GM06990 (cell line): ENCODE measurements around a stretch of chr21.

- RRBS = 89% methylated on average over 7 of the region's 31 CpGs
These were observed 64.6 kb downstream of the SLX9 start for GRCh38 chr21:45004398-45004951.

DNA sequence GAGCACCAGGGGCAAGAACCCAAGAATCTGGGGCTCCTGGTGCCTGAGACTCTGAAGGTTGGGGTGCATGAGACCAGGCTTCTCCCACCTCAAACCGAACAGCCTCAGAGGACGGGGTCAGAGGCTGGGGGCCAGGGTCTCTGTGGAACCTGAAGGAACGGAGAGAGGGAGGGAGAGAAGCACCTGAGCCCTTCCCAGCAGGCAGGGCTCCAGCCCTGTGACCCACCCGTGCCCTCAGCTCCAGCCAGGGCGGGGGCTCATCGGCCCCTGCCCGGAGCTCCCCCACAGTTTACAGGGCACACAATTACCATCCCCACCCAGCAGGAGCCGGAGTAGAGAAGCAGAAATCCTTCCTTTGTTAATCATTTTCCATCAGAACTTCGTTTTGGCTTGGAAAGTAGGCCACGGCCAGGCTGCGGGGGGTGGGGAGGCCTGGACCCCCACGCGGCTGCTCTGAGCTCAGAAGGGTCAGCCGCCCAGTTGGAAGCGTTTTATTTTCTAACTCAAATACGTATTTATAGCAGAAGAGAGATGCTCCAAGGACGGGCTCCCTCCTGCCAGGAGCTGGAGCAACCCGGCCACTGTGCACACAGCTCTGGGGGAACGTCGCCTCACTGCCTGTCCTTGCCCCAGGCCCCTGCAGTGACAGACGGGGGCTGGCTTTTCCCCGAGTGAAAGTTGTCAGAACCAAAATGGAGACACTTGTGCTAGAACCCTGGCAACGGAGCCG lies 42.8 kb upstream of the ADARB1 start:
- RRBS = 31% methylated on average over 2 of the region's 24 CpGs

GRCh38 chr21:45034145-45034669 lies 40.2 kb upstream of the ADARB1 start:
- RRBS = no CpG with 5 or more reads among the region's 12 CpGs

DNA sequence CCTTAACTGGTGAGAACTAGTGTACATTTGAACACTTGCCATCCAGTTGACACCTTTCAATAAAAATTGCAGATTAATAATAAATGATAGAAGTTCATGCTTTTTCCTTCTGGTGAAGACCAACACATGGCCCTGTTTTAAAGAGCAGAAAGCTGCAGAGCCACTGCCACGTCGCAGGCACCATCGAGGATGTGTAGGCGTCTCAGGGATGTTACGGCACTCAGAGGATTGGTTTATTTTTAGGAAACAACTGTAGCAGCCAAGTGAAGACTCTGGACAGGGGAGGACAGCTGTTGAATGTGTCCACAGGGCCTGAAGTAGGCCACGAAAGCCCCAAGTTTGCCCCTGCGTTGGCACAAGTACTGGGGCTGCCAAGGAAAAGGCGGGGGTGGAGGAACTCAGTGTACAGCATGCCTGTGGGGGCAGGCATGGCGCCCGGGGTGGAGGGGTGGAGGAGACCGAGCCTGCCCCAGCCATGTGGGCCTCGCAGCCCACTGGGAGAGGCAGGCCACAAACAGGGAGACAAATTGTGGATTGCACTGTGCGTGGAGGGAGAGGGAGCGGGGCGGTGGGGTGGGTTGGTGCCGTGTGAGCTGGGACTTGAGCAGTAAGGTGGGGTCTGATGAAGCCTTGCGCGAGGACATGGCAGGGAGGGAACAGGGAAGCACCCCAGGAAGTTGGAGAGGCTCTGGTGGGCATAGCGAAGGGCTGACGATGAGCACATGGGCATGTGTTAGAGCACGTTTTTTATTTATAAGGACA lies 89.8 kb downstream of the ADARB1 start:
- RRBS = no CpG with 5 or more reads among the region's 21 CpGs

DNA sequence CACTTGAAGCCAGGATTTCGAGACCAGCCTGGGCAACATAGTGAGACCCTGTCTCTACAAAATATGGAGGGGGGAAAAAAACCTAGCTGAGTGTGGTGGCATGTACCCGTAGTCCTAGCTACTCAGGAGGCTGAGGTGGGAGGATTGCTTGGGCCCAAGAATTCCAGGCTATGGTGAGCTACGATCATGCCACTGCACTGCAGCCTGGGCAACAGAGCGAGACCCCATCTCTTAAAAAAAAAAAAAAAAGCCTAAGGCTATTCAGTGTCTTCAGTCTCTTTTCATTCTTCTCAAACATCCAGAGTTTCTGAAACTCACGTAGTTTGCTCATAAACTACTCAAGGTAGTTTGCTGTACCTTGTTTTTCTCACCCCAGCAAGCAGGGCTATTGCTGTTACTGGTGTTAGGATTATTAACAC lies 37.9 kb downstream of the POFUT2 start:
- RRBS = no CpG with 5 or more reads among the region's 5 CpGs

DNA sequence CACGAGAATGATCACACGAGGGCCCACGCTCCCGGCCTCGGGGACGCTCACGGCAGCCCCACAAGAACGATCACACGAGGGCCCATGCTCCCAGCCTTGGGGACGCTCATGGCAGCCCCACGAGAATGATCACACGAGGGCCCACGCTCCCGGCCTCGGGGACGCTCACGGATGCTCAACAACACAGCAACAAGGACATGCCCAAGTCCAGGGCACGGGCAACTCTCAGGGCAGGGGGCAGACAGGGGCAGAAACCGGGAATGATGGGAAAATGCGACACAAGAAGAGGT lies 20.7 kb downstream of the POFUT2 start:
- RRBS = no CpG with 5 or more reads among the region's 20 CpGs

- RRBS = 96% methylated on average over 7 of the region's 20 CpGs
These were observed 9.2 kb downstream of the POFUT2 start for GRCh38 chr21:45278428-45278952.

GRCh38 chr21:45288220-45289083 lies 757 bp upstream of the POFUT2 start:
- RRBS = 8% methylated on average over 21 of the region's 63 CpGs

- RRBS = no CpG with 5 or more reads among the region's 15 CpGs
These were observed 33.6 kb upstream of the POFUT2 start for GRCh38 chr21:45321192-45321751.

DNA sequence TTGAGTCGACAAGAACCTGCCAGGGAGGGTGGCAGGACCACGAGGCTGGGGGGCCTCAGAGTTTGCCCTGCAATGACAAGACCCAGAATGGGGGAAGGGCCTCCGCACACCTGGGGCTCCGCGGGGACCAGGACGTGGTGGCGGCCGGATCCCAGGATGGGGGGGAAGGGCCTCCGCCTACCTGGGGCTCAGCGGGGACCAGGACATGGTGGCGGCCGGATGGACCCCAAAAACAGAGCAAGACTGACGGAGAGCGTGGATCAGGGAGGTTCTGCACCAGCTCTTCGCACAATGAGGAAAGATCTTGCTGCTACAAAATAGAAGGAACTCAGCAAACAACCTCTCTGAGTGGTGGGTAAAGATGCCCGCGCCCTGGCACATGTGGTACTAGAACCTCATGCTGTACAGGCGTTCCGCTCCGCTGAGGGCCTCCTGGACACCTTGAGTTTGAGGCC lies 53.7 kb upstream of the COL18A1 start:
- RRBS = 39% methylated on average over 5 of the region's 20 CpGs

- RRBS = 38% methylated on average over 4 of the region's 32 CpGs
These were observed 6.5 kb downstream of the COL18A1 start for GRCh38 chr21:45411318-45412048.

- RRBS = no CpG with 5 or more reads among the region's 6 CpGs
These were observed 53.7 kb downstream of the SLC19A1 start for GRCh38 chr21:45488533-45488868.

DNA sequence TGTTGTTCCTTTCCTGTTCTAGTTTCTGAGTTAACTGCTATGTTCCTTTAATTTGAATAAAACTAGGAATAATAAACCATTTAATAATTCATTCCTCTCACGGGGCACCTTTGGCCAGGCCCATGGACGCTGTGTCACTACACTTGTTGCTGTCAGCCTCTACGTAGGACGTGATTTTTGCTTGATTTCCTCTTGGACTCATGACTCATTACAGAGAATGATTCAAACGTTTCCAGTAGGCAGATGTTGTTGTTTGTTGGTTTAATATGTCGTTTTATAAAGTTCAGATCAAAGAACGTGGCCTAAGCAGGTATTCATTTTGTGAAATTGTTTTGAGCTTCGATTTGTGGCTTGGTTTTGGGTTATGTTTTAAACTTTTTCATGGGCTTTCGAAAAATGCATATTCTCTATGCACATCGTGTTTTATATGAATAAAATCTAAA lies 9.1 kb upstream of the SLC19A1 start:
- RRBS = no CpG with 5 or more reads among the region's 10 CpGs

GRCh38 chr21:45554824-45555246 lies 12.6 kb upstream of the SLC19A1 start:
- RRBS = no CpG with 5 or more reads among the region's 46 CpGs

- RRBS = no CpG with 5 or more reads among the region's 22 CpGs
These were observed 85.6 kb upstream of the COL6A1 start for GRCh38 chr21:45895894-45896522.

- RRBS = no CpG with 5 or more reads among the region's 48 CpGs
These were observed 2.5 kb downstream of the COL6A1 start for GRCh38 chr21:45983745-45984845.

GRCh38 chr21:46000389-46001422 lies 19.1 kb downstream of the COL6A1 start:
- RRBS = 45% methylated on average over 5 of the region's 52 CpGs

GRCh38 chr21:46028987-46029644 lies 47.5 kb downstream of the COL6A1 start:
- RRBS = no CpG with 5 or more reads among the region's 6 CpGs

DNA sequence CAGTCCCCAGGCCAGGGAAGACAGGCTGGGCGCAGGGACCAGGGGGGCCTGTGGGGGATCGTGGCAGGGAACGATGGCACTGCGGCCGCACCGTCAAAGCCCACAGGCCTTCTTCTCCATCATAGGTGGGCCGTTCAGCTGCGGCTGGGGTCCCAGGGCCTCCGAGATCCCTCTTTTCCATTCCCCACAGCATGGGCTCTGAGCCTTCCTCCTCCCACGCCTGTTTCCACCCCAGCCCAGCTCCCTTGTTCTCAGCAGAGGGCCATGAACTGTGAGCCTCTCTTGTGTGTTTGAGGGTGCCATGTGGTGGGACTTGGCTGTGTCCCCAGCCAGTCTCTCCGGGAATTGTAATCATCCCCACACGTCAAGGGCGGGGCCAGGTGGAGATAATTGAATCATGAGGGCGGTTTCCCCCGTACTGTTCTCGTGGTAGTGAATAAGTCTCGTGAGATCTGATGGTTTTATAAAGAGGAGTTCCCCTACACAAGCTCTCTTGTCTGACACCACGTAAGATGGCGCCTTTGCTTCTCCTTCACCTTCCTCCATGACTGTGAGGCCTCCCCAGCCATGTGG lies 57.3 kb upstream of the COL6A2 start:
- RRBS = no CpG with 5 or more reads among the region's 19 CpGs

- RRBS = no CpG with 5 or more reads among the region's 12 CpGs
These were observed 37.2 kb upstream of the COL6A2 start for GRCh38 chr21:46060644-46061119.